ENCODE measurements around a stretch of chr16.

- RAMPAGE, long total RNA = no peak
- RRBS, 2 experiments = 100% methylated on average over 1 of the region's 18 CpGs
CAGE:
- cytosol, long polyA minus RNA = no peak
- cytosol, long polyA plus RNA = no peak
- long polyA plus RNA = no peak
- nucleolus, long total RNA = no peak
- nucleus, long polyA plus RNA = no peak
- nucleus, long total RNA = no peak
These were observed 17.6 kb downstream of the DBNDD1 start for GRCh38 chr16:90001483-90002136.

- RAMPAGE, long total RNA = no peak
- RRBS, 2 experiments = no CpG with 5 or more reads among the region's 31 CpGs
CAGE:
- cytosol, long polyA minus RNA = no peak
- cytosol, long polyA plus RNA = no peak
- long polyA plus RNA = no peak
- nucleolus, long total RNA = no peak
- nucleus, long polyA plus RNA = no peak
- nucleus, long total RNA = no peak
These were observed 24.2 kb downstream of the GAS8 start for GRCh38 chr16:90046469-90047384.

DNA sequence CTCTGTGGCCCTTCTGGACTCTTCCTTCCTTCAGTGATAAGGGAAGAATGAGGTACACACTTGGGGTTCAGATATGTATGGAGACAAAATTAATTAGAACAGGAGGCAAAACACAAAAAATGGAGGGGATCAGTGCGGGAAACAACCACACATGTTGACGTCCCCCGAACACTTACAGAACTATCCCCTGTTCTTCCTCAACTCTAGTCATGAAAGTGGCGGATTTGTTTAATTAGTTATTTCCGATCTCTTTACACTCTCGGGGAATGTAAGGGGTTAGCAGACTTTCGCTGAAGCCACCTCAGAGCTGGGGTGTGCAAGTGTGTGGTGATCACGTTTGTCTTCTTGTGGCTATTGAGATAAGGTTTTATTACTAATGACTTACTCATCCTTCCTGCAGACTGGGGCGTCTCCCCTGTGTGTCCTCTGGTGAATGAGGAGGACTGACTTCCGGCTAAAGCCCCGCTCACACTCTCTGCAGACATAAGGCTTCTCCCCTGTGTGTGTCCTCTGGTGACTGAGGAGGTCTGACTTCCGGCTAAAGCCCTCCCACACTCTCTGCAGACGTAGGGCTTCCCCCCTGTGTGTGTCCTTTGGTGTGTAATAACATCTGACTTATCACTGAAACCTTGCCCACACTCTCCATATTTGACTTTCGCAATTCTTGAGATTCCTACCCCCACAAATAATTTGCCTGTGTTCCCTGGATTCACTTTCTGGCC lies 19.5 kb downstream of the PRDM7 start:
- RAMPAGE, long total RNA = no peak
- RRBS, 2 experiments = no CpG with 5 or more reads among the region's 14 CpGs
CAGE:
- cytosol, long polyA minus RNA = no peak
- cytosol, long polyA plus RNA = no peak
- long polyA plus RNA = no peak
- nucleolus, long total RNA = no peak
- nucleus, long polyA plus RNA = no peak
- nucleus, long total RNA = no peak

DNA sequence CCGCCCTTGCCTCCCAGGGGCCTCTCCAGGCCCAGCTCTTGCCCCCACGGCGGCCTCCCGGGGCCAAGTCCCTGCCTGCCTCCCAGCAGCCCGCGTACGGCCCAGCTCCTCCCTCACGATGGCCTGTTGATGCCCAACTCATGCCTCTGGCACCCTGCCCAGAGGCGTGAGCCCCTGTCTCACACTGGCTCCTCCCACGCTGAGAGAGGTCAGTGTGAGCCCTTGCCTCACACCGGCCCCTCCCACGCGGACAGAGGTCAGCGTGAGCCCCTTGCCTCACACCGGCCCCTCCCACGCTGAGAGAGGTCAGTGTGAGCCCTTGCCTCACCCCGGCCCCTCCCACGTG lies 91.2 kb upstream of the PRDM7 start:
- RAMPAGE, long total RNA = no peak
- RRBS, 2 experiments = no CpG with 5 or more reads among the region's 18 CpGs
CAGE:
- cytosol, long polyA minus RNA = no peak
- cytosol, long polyA plus RNA = no peak
- long polyA plus RNA = no peak
- nucleolus, long total RNA = no peak
- nucleus, long polyA plus RNA = no peak
- nucleus, long total RNA = no peak

Data from GM12878 (cell line).